ENCODE measurements around a stretch of chr10.

- PRO-cap, result no peak
- RAMPAGE, long total RNA, 2 experiments, result no peak in any of the 2 experiments
These were observed 16.5 kb downstream of the SMC3 start for GRCh38 chr10:110583696-110584731.

GRCh38 chr10:110664846-110665595 lies 20.9 kb downstream of the RBM20 start:
- PRO-cap, result no peak
- RAMPAGE, long total RNA, 2 experiments, result no peak in any of the 2 experiments

DNA sequence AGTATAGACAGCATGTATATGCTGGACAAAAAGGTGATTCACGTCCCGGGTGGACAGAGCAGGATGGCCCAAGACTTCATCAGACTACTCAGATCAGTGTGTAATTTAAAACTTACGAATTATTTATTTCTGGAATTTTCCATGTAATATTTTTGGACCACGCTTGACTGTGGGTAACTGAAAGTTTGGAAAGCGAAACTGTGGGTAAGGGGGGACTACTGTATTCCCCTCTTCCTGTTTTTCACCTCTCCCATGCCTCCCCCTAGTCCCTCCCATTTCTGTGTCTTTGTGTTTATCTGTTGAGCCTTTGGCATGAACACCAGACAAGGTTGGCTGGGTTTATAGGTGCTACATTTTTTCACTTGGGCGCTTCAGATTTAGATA lies 55.8 kb downstream of the RBM20 start:
- PRO-cap, result no peak
- RAMPAGE, long total RNA, 2 experiments, result no peak in any of the 2 experiments

GRCh38 chr10:110735570-110736128 lies 91.5 kb downstream of the RBM20 start:
- PRO-cap, result no peak
- RAMPAGE, long total RNA, 2 experiments, result no peak in any of the 2 experiments

- PRO-cap, result bidirectional peak, plus-strand start at chr10:110802933, minus-strand start at chr10:110802740
- RAMPAGE, long total RNA, 2 experiments, result no peak in any of the 2 experiments
These were observed 69.1 kb upstream of the PDCD4 start for GRCh38 chr10:110802591-110803154.

DNA sequence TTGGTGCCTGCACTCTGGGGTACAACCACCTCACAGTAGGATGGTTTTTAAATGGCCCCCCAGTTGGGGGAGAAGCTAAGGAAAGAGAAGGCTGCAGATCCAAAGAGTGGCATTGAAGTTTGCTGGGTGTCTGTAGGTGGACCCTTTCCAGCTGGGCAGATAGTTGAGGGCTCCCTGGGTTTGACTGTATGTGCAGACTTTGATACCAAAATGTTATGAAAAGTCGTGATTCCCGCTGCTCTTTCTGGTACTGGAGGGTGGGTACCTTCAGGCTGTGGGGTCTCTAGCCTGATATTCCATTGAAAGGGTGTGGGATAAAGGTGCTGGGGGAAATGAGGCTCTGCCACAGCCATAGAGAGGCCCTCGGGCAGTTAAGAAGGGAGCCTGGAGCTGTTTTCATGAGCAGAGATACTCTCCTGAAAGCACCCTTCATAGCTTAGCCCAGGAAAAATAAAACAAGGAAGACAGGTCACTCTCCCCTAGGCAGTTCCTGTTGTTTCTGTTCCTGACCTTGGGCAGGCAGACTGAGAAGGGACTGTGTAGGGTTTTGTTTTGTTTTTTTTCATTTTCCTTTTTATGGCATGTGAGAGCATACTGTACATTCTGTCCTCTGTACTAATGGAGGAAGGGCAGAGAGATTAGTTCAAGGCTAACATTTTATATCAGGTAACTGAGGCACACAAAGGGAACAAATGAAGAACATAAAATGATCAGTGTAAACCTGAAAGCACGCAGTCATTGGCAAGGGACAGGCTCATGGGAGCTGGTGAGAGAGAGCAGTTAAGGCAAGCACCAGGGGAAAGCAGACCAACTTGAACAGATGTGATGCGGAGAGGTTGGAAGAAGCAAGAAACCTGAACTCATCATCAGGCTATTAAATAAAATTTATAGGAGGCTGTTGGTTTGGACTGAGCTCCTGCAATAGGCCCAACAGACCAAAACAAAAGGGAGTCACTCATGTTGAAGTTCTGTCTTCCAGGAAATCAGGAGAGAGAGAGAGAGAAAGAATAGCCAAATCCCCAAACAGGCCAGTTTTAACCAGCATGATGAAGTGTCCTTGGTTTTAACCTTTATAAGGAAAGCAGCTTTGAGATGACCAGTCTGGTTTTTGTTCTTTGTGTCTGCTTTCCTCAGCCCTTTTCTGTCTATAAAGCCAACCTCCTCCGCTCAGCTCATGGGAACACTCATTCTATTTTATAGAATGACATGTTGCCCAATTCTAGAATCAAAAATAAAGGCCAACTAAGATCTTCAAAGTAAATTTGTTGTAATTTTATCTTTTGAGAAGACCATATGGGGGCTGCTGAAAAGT lies 34.3 kb upstream of the PDCD4 start:
- PRO-cap, result bidirectional peak, plus-strand start at position 810 of the sequence, minus-strand start at position 501 of the sequence
- RAMPAGE, long total RNA, 2 experiments, result no peak in any of the 2 experiments

- PRO-cap, result no peak
- RAMPAGE, long total RNA, 2 experiments, result no peak in any of the 2 experiments
These were observed 27.8 kb upstream of the PDCD4 start for GRCh38 chr10:110843695-110844512.

DNA sequence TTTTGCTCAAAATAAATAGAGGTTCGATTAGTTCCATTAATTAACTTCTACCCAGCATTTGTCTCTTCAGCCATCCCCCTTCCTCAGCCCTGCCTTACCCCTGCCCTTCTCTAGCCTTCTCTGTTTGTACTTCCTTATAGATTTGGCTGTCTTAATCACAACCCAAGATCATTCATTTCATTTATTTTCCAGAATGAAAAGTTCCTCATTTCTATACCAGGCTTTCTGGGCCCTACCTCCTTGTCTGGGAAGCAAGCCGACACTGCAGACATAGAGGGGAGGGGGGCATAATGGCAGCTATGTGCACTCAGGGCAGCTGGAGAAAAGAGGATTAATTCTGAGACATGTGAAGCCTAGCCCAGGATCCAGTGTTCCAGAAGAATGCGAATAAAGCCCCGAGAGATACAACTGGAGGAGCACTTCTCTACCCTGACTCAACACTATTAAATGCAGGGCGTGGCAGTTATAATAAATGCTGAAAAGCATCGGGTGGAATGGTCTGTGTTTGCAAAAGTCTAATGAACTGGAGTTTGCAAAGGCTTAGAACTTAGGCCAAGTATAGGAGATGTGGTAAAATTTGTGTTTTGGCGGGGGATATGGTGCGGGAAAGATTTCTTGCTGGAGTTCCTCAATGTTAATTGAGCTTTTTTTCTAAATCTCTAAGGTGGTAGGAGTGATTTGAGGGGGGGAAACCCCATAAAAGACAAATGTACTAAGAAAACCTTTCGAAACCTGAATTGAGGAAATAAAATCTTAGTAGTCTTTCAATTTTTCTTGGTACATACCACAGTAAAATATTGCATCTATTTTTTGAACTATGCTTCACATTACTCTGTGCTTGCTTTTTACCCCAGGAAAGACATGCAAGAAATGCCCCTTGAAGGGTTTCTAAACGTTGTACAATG lies 6.2 kb upstream of the PDCD4 start:
- PRO-cap, result unidirectional peak, minus-strand start at position 375 of the sequence; unidirectional peak, minus-strand start at position 445 of the sequence
- RAMPAGE, long total RNA, 2 experiments, result no peak in any of the 2 experiments

DNA sequence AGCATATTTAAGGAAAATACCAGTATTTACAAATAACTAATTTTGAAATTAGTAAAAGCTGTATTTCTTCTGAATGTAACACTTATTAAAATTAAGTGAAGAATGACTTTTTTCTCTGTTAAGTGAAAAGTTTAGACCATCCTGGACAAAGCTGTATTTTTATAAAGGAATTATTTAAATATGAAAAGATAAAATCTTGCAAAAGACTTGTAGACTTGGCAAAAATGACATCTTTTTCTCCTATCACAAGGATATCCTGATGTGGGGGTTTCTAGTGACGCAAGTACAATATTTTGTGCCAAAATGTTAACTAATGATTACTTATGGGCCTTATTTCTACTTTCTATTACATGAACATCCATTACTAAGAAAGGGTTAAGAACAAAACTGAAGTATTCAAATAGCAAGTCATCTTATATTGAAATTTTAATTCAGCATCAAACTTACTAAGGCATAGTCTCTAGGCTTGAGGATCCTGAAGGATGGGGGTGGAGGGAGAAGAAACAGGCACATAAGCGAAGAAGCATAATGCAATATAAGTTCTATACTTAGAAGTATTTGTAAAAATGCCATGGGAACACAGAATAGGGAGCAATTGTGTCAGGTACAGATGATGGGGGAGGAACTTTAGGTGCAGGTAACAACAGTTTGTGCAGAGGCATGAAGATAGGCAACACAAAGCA lies 10.8 kb downstream of the BBIP1 start:
- PRO-cap, result no peak
- RAMPAGE, long total RNA, 2 experiments, result no peak in any of the 2 experiments

DNA sequence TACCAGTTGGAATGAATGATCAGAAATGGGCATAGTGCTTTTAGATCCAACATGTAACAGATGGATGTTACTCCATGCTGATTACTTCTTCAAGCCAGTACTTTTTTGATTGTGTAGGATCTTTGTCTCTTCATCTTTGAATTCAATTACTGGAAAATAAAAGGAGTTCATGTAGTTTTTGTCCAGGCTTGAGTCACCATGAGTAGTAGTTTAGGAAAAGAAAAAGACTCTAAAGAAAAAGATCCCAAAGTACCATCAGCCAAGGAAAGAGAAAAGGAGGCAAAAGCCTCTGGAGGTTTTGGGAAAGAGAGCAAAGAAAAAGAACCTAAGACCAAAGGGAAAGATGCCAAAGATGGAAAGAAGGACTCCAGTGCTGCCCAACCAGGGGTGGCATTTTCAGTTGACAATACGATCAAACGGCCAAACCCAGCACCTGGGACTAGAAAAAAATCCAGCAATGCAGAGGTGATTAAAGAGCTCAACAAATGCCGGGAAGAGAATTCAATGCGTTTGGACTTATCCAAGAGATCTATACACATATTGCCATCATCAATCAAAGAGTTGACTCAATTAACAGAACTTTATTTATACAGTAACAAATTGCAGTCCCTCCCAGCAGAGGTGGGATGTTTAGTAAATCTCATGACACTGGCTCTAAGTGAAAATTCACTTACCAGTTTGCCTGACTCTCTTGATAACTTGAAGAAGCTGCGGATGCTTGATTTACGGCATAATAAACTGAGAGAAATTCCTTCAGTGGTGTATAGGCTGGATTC lies 44.9 kb downstream of the SHOC2 start:
- PRO-cap, result no peak
- RAMPAGE, long total RNA, 2 experiments, result start-site peak on the plus strand in 1 of 2 experiments, centred at position 206 of the sequence, 33 reads per replicate

DNA sequence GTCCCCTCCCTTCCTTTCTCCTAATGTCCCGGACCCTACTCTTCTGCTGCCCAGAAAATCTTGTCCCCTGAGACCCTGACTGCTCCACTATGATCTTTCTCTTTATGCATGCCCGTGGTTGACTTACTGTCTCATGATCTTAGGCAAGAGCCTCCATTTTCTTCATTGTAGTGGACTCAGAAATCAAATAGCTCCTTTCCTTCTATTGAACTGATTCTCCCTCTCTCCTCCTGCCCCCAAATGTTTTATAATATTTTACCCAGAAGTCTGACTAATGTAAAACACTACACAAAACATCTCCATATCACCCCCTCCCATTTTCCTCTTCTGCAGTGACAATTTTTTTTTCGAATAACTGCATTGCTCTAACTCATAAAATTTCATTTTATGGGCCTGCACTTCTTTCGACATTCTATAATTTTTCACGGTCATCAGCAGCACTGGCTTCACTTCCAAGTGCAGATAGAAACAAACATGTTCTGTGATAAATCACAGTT lies 100.3 kb downstream of the GPAM start:
- PRO-cap, result no peak
- RAMPAGE, long total RNA, 2 experiments, result no peak in any of the 2 experiments

- PRO-cap, result no peak
- RAMPAGE, long total RNA, 2 experiments, result no peak in any of the 2 experiments
These were observed 31.0 kb upstream of the GPAM start for GRCh38 chr10:112214446-112215069.

GRCh38 chr10:112227122-112228095 lies 43.8 kb upstream of the GPAM start:
- PRO-cap, result no peak
- RAMPAGE, long total RNA, 2 experiments, result no peak in any of the 2 experiments

GRCh38 chr10:112280233-112280653 lies 3.0 kb upstream of the TECTB start:
- PRO-cap, result no peak
- RAMPAGE, long total RNA, 2 experiments, result no peak in any of the 2 experiments

- PRO-cap, result bidirectional peak, plus-strand start at chr10:112376259, minus-strand start at chr10:112376171
- RAMPAGE, long total RNA, 2 experiments, result start-site peak on the plus strand in 2 of 2 experiments, at chr10:112376204-112376242 at its widest, 22 to 27 reads per replicate
These were observed 2.1 kb downstream of the ACSL5 start for GRCh38 chr10:112375855-112376530.

GRCh38 chr10:112376996-112377454 lies 3.1 kb downstream of the ACSL5 start:
- PRO-cap, result no peak
- RAMPAGE, long total RNA, 2 experiments, result no peak in any of the 2 experiments

GRCh38 chr10:112379837-112380596 lies 6.1 kb downstream of the ACSL5 start:
- PRO-cap, result no peak
- RAMPAGE, long total RNA, 2 experiments, result no peak in any of the 2 experiments

GRCh38 chr10:112826068-112826956 lies 123.7 kb upstream of the TCF7L2 start:
- PRO-cap, result no peak
- RAMPAGE, long total RNA, 2 experiments, result no peak in any of the 2 experiments

GRCh38 chr10:112835797-112836500 lies 114.1 kb upstream of the TCF7L2 start:
- PRO-cap, result no peak
- RAMPAGE, long total RNA, 2 experiments, result no peak in any of the 2 experiments

GRCh38 chr10:112976754-112977569 lies 26.9 kb downstream of the TCF7L2 start:
- PRO-cap, result no peak
- RAMPAGE, long total RNA, 2 experiments, result no peak in any of the 2 experiments